ENCODE measurements around the gene IGSF21.

- RRBS: 73% methylated on average over 5 of the region's 12 CpGs
Measured at GRCh38 chr1:17576008-17576610, 36.6 kb downstream of the ARHGEF10L start.

GRCh38 chr1:17618146-17619240 is 79.0 kb downstream of the ARHGEF10L start:
- RRBS: 100% methylated on average over 1 of the region's 35 CpGs

- RRBS: no CpG with 5 or more reads among the region's 4 CpGs
Measured at GRCh38 chr1:17682408-17682729, 72.8 kb upstream of the ACTL8 start.

- RRBS: no CpG with 5 or more reads among the region's 6 CpGs
Measured at GRCh38 chr1:17875703-17876418, 120.7 kb downstream of the ACTL8 start.

DNA sequence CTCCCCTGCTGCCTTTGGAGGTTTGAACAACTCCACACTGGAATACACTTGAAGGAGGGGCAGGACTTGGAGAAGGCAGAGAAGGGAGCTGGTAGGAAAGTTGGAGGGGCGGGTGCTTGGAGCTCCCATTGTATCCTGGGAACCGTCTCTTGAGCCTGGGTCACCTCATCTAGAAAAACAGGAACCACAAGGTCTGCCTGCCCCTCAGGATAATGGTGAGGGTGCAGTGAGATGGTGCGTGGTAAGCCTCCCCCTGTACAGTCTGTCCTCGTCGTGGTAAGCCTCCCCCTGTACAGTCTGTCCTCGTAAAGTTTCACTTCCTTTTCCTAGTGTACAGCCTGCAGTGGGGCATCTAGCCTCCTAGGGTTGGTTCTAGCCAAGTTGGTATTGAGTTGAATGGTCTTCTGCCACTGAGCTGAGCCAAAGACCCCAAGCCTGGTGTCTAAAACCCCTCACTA is 66.5 kb upstream of the IGSF21 start:
- RRBS: no CpG with 5 or more reads among the region's 6 CpGs

GRCh38 chr1:18107452-18108670 is at the start of gene IGSF21:
Gene IGSF21, plus strand, starts transcription at chr1:18107798.
- RRBS: 2% methylated on average over 28 of the region's 116 CpGs

- RRBS: 2% methylated on average over 3 of the region's 11 CpGs
Measured at GRCh38 chr1:18385127-18385887, 95.4 kb upstream of the KLHDC7A start.

DNA sequence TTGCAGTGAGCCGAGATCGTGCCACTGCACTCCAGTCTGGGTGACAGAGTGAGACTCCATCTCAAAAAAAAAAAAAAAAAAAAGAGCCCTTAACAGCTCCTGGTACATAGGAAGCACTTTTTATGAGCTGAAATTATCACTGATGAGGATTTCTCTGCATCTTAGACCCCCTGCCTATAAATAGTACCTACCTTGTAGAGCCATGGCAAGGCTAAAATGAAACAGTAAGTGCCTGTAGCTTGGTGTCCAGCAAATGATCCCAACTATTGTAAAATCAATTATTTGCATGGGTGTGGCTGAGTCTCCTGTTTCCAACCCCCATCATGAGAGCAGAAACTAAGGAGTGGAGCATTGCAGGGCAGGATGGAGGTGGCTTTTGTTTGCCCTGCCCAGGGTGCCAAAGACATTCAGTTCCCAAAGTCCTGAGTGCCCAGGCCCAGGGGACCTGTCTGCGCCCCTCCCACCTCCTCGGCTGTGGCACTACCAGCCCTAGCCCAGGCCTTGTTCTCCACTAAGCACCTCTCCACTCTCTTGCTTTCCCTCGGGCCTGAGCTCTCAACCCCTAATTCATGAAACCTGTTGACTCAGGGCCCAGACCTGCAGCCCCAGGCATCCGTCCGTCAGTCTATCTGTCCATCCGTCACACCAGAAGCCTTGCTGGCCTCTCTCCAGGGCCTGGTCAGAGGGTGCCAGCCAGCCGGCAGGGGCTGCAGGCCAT is 39.5 kb downstream of the PAX7 start:
- RRBS: no CpG with 5 or more reads among the region's 9 CpGs

DNA sequence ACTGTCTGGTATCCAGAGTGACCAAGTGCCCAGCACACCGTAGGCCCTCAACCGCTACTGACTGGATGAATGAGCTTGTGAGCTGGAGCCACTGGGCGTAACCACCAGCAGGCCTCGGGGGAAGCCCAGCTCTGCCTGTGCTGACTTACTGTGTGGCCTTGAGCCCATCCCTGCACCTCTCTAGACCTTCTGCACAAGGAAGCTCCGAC is 18.1 kb downstream of the IFFO2 start:
- RRBS: no CpG with 5 or more reads among the region's 5 CpGs

DNA sequence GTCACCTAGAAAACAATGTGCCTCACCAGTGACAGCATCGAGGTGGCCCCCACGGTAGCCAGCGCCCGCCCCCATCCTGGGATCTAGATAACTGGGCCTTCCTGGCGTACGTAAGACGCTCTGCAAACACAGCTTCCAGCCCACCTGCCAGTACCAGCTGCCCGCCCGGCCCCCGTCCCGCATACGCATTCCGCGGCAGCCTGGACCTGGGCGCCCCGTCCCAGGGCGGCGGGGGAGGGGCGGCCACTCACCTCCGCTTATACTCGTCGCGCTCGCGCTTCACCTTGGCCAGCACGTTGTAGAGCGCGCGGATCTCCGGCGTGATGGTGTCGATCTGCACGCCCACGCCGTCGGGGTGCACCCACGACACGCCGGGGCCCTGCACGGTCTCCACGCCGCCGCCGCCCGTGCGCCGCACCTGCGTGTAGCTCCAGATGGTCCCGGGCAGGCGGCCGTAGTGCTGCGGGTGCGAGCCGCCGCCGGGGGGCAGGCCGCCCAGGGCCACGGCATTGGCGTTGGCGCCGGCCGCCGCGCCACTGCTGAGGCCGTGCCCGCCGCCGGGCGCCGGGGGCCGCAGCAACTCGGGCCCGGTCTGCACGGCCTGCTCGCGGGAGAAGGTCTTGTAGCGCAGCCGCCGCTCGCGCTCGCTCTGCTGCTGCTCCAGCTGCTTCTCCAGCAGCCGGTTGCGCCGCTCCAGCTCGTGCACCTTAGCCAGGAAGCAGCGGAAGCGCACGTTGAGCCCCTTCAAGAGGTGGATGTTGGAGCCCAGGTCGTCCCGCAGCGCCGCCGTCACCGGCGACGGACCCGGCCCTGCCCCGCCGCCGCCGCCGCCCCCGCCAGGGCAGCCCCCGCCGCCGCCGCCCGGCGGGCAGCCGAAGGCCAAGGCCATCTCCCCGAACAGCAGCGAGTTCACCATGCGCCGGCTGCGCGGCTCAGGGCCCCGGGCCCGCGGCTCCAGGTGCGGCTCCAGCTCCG is 772 bp downstream of the IFFO2 start:
- RRBS: 1% methylated on average over 71 of the region's 122 CpGs

DNA sequence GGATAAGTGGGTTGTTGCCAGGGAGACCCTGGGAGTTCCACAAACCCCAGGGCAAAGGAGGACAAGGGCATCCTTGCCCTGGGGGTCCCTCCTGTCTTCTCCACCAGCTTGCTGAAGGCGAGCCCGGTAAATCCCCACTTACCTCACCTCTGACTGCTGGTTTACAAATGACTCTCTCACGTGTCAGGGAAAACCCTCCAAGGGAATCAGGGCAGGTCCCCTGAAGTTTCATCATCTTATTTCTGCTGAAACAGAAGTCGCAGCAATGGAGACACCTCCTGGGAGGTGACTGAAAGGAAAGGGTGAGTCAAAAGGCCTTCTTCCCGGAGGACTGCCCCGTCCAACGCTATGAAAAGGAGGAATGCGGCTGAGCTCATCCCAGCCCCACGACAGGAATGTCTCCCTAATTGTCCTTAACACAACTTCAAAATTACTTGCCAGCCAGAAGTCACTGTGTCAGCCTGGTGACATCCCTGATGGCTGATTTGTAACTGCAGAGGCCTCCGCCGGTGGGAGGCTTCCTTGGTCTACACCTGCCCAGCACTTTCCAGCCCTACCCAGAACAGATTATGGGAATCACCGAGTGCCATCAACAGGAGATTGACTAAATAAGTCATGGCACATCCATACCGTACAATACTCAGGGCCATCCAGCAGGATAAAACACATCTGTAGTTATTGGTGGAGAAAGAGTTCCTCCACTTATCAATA is 9.3 kb upstream of the IFFO2 start:
- RRBS: no CpG with 5 or more reads among the region's 13 CpGs

- RRBS: no CpG with 5 or more reads among the region's 5 CpGs
Measured at GRCh38 chr1:18988983-18989204, 32.4 kb upstream of the IFFO2 start.

GRCh38 chr1:19003532-19003891 is 47.0 kb upstream of the IFFO2 start:
- RRBS: no CpG with 5 or more reads among the region's 5 CpGs

DNA sequence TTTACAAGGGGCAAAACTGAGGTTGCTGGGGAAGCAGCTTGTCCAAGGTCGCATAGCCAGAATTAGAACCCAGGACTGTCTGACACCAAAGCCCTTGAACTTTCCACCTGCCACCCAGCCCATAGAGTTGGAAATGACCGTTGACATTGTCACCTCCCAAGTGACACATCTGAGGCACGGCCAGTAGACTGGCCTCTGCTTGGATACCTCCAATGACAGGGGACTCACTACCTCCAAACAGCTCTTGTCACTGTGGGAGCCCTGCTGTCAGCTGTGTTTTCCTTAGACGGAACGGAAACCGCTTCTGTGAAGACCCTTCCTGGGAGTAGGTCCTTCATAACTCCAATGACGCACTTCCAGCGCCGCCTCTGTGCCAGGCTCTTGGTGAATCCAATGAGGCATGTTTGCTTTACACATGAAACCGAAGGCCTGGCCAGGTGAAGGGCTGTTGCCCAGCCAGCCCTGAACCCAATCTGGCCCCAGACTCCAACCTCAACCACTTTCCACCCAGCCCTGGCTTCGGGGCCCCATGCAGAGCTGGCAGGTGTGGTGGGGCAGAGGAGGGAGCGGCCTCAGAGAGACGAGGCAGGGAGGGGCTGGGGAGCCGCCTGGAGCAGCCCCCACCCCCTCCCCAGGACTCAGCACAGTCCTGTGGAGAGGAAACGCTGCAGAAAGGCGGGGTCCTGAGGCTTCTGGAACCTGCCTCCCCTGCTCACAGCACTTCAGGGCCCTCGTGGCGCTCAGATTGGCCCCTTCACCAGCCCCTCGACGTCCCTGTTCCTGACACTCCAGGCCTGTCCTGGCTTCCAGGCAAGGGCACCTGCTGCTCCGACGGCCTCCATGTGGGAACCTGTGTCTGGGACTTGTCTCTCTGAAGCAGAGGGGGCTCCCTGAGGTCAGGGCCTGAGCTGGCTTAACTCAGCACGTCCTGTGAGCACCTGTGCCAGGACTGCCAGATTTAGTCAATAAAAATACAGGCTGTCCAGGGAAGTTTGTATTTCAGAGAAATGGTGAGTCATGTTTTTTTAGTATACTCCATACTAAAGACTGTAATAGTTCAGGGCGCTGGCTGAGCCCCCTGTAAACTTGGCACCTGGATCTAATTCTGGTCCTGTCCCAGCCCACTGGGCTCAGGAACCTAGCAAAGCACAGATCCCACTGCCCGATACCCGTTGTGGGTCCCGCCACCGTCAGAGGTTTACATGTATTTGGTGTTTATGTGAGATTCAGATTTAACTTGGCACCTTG is 109.5 kb upstream of the IFFO2 start:
- RRBS: no CpG with 5 or more reads among the region's 28 CpGs

- RRBS: no CpG with 5 or more reads among the region's 19 CpGs
Measured at GRCh38 chr1:19084450-19084945, 125.6 kb downstream of the UBR4 start.

DNA sequence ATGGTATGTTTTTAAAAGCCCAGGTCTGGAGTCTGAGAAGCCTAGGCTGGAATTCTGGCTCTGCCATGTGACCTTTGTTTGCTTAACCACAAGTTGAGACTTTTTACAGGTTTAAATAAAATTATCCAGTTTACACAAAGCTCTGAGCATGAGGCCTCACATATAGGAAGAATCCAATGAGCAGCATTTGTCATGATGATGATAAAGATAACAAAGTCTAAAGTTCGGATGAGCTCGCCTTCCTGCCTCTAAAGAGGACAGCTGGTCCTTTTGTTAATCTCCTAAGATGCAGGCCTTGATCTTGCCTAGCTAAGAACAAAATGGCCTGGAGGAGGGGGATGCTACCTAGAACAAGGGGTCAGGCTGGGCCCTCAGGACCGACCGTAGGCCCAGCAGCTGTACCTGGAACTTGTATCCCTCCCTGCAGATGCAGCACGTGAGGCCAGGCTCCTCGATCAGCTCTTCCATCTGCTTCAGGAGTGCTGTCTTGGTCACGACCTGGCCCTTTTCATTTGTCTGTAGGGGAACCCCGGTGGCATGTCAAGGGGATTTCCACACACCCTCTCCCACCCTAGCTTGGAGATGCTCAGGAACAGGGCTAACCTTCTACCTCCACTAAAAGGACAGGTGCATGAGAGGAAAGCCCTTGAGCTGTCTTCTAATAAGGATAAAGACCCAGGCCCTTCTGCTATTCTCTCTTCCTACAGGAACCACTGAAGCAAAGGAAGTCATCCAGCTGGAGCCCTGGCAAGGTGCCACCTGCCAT is 122.5 kb downstream of the UBR4 start:
- RRBS: no CpG with 5 or more reads among the region's 8 CpGs

DNA sequence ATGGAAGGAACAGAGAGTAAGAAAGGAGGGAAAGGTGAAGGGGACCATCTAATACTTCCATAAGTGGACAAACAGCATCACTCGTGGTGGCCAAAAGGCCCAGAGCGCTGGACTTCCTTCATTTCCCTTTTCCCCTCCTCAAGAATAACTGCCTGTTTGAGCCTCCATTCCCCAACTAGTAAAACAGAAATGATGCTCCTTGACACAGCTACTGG is 111.2 kb downstream of the UBR4 start:
- RRBS: no CpG with 5 or more reads among the region's 2 CpGs

DNA sequence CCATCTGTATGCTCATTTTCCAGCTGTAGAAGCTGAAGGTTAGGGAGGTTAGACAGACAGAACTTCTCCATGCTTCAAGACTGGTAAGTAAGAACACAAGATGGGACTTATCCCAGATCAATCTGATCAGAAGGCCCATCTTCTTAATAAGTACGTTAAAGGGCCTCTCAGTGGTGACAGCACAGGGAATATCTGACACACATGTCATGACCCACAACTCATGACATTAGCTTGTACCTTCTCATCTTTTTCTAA is 84.2 kb downstream of the UBR4 start:
- RRBS: no CpG with 5 or more reads among the region's 1 CpG

DNA sequence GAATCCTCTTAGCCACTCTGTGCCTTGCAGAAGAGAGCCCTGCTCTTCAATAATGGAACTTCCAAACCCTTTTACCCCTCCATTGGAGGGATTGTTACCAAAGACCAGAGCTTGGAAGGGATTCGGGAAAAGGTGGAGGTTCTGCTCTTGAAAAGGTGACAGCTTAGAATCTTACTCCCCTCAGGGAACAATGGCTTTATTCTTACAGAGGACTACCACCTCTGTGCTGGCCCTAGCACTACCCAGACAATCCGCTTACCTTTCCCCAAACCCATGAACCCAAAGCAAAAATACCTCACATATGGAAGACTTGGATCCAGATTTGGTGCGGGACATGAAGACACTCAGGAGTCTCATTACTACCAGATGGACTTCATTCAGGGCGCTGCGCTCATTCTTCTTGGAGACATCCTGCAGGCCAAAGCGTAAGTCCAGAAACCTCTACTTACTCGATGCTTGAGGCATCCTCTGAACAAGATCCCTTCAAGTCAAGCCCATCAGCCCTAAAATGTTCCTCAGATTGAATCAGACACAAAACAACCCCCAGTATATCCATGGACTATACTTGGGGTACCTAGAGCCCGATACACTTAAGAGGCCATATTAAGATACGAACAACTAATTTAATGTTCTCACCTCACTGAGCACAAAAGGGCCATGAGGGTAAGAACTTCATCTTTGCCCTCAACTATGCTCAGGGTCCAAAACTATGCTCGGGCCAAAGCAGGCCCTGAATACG is 82.6 kb downstream of the UBR4 start:
- RRBS: no CpG with 5 or more reads among the region's 11 CpGs

- RRBS: no CpG with 5 or more reads among the region's 12 CpGs
Measured at GRCh38 chr1:19139073-19139648, 70.9 kb downstream of the UBR4 start.

Data from AG08470 (cell line).